Umbilical cord (tissue), 2 donors: ENCODE results near the genes SMARCE1, KRTAP4-16, KRTAP4-9, KRTAP17-1 and KRT33B.

GRCh38 chr17:40612454-40613443 is 34.9 kb downstream of the SMARCE1 start:
- RAMPAGE, long total RNA: no peak

DNA sequence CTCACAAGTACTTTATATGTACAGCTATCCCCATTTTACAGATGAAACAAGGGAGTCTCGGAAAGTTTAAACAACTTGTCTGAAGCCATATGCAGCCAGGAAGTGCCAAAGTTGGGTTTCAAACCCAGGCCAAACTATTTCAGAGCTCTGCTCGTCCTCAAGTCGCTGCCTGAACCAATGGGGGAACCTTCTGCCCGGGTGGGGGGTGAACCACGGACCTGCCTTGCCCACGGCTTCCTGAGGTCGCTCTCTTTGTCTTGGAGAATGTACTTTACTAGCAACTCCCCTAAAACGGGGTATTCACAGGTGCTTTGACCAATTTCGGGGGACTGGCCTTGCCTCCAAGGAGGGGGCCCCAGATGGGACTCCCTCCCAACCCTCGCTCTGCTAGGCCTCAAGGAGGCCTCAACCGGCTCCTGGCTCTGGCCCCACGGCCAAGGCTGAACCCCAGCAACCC is 355 bp downstream of the SMARCE1 start:
- RAMPAGE, long total RNA: no peak

GRCh38 chr17:40647692-40647980 is at the start of gene SMARCE1:
SMARCE1 (minus strand) TSS chr17:40647818.
- RAMPAGE, long total RNA: start-site peak on the minus strand at chr17:40647822-40647849, 300 and 169 reads in 2 replicates

DNA sequence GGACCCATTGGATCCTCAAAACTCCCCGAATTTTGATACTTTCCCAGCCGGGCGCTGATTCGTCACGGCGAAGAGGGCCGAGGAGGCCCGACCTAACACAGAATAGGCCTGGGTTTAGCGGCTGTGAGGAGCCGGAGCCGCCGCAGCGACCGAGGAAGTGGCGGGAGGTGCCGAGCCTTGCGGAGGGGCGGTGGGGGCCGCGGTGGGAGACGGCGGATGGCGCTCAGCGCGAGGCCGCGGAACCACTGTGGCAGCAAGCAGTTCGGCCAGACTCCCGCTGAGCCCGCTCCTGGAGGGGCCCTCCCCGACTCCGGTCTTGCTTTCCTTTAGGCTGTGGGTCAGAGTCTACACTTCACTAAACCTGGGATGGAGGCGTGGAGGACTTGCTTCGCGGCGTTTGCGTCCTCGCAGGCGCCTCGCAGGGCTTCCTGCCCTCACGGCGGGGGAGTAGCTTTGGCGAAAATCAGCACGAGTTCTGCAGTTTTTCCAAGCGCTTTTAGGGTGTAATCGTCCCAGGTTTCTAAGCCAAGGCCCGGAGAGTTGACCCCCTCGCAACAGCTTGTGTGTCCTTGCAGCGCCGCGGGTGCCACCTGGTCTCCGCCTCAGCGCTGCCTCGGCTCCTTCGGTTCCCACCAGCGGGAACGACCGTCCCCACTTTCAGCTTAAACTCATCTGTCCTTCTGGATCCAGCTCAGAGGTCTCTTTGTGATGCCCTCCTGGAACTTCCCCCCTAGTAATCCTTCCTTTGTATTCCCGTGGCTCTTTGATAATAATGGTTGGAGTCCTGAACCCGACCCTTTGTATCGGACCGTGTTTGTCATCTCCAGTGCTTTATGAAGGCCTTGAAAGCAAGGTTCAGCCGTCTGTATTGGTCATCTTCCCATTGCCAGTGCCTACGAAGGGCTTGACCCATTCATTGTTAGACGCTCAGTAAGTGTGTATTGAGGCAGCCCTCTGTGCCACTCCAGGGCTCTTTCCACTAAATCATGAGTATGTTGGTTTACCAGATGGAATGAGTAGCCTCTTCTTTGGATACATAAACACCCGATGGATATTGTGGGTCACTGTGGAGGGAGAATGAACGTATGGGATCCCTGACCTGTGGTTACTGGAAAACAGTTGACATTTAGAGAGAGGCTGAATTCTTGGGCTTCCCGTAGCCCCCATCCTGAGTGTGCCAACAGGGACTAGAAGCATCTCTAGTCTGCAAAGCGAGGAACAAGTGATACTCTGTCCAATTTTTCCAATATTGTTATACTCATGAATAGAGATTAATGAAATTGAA is 805 bp upstream of the SMARCE1 start:
- RAMPAGE, long total RNA: no peak

DNA sequence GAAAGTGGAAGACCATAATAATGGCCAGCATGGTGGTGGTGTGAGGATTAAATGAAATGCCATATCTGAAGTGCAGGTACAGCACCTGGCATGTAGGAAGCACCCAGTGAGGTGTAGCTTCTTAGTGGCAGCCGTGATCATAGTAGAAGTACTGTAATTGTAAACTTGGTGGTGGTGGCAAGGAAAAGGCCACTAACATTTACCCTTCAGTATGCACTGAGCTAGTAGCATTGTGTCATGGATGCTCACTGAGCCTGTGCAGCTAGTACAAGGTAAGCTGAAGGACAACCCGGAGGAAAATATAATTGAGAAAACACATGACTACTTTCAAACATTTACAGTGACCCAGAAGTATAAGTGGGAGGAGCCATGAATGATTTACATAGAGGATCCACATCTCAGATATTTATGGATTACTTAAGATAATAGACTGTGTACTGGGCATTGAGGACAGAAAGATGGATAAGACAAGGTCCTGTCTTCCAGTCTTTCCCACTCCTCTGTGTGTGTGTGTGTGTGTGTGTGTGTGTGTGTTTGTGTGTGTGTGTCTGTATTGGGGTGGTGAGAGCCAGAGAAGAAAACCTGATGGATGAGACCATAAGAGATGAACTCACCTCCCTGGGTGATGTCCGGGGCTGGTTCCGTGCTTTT is 14.8 kb upstream of the KRT20 start:
- RAMPAGE, long total RNA: no peak

- RAMPAGE, long total RNA: no peak
These were observed 19.5 kb upstream of the KRT20 start for GRCh38 chr17:40904578-40904987.

DNA sequence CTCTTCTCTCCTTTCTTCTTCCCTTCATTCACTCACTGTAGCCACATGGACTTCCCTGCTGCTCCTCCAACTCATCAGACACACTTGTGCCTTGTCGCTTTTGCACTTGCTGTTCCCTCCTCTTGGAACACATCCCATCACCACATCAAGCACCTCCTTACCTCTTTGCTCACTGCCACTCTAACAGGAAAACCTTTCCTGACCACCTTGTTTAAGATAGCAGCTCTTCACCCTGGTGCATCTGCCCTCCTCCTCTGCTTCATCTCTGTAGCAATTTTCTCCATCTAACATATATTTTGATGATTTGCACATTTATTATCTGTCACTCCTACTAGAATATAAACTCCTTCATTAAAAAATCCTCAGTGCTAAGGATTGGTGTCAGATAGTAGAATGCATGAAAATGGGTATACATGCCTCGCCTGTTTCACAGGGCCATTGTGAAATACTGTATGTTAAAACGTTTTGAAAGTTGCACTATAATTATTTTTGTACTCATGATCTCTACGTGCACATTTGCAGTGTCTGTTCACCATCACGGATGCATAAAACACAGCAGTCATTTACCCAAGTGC is 10.5 kb downstream of the KRT23 start:
- RAMPAGE, long total RNA: no peak

- RAMPAGE, long total RNA: no peak
These were observed 10.1 kb downstream of the KRT39 start for GRCh38 chr17:40956572-40957160.

- RAMPAGE, long total RNA: no peak
These were observed at the start of gene KRTAP4-16 for GRCh38 chr17:41102089-41102396. KRTAP4-16 (minus strand) TSS chr17:41102209.

DNA sequence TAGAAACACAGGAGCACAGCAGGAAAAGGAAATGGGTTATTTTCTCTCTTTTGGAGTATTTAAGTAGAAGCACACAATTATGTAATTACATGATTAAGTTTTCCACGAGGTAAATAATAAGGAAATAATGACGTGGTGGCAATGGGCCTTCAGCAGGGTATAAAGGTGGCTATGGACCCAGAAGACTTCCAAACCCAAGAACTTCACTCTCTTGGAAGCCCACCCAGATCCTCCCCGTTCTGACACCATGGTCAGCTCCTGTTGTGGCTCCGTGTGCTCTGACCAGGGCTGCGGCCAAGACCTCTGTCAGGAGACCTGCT is at the start of gene KRTAP4-9:
Gene KRTAP4-9, plus strand, starts transcription at position 248 of the 320 bp plus-strand sequence.
- RAMPAGE, long total RNA: no peak

- RAMPAGE, long total RNA: no peak
These were observed 6.3 kb downstream of the KRTAP4-6 start for GRCh38 chr17:41134022-41134482.

GRCh38 chr17:41315505-41315867 is at the start of gene KRTAP17-1:
KRTAP17-1 (minus strand) TSS chr17:41315710.
- RAMPAGE, long total RNA: no peak

- RAMPAGE, long total RNA: no peak
These were observed at the start of gene KRT33B for GRCh38 chr17:41369641-41369900. KRT33B (minus strand) TSS chr17:41369813.

GRCh38 chr17:41397781-41398130 is 348 bp upstream of the KRT31 start:
- RAMPAGE, long total RNA: no peak

DNA sequence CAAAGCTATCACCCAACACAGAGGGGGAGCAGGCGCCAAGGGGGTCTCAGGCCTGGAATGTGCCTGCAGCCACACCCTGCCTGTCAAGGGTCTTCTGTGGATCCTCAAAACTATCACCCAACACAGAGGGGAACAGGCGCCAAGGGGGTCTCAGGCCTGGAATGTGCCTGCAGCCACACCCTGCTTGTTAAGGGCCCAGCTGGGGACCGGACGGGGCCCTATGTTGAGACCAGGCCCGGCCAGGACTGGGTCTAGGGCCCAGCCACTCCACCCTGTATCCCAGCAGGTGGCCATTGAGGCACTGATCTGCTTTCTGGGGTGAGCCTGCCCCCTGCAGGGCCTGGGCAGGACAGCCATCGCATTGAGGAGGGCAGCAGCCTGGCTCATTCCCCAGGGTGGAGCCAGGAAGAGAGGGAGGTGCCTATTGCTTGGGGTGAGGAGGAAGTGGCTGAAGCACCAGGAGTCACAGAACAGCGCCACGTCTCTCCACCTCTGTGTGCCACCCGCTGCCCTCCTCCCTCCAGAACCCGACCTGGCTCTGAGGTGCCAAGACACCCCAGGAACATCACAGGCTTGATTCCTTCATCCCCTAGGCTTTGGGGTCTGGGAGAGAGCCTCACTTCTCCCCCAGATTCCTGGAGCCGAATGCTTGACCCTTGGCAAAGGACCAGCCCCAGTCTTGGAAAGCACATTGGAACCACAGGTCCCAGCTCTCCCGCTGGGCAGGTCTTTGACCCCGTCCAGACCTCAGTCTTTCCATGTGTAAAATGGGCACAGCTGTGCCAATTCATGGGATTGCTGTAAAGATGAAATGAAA is 7.1 kb upstream of the KRT36 start:
- RAMPAGE, long total RNA: no peak

DNA sequence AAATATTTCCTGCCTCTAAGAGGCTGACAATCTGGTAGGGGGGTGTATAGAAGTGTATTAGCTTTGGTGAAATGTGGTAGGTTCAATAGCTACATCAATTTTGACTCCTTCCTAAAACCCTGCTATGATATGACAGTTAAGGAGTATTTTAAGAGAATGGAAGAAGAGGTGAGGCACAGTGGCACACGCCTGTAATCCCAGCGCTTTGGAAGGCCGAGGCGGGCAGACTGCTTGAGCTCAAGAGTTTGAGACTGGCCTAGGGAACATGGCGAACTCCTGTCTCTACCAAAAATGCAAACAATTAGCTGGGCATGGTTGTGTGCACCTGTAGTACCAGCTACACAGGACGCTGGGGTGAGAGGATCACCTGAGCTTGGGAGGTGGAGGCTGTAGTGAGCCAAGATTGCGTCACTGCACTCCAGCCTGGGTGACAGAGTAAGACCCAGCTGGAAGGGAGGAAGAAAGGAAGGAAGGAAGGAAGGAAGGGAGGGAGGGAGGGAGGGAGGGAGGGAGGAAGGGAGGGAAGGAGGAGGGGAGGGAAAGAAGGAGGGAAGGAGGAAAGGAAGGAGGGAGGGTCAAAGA is 4.7 kb upstream of the KRT19 start:
- RAMPAGE, long total RNA: no peak

DNA sequence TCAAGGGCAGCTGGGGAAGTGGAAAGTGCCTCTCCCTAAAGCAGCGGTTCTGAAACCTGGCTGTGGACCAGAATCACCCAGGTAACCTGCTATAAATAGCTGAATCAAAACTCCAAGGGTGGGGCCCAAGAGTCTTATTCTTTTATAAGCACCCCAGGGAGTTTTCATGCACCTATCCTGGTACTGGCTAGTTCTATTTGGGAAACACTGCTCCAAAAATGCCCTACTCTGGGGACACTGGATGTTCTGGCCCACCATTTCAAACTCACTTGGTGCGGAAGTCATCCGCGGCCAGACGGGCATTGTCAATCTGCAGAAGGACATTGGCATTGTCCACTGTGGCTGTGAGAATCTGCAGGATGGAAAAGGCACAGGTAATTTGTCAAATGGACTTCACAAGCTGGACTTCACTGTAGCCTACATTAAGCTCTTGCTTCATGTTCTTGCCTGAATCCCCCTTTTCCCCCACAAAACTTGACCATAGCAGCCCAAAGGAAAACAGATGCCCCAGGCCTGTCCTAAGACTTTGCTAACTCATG is 1.9 kb downstream of the KRT14 start:
- RAMPAGE, long total RNA: no peak

DNA sequence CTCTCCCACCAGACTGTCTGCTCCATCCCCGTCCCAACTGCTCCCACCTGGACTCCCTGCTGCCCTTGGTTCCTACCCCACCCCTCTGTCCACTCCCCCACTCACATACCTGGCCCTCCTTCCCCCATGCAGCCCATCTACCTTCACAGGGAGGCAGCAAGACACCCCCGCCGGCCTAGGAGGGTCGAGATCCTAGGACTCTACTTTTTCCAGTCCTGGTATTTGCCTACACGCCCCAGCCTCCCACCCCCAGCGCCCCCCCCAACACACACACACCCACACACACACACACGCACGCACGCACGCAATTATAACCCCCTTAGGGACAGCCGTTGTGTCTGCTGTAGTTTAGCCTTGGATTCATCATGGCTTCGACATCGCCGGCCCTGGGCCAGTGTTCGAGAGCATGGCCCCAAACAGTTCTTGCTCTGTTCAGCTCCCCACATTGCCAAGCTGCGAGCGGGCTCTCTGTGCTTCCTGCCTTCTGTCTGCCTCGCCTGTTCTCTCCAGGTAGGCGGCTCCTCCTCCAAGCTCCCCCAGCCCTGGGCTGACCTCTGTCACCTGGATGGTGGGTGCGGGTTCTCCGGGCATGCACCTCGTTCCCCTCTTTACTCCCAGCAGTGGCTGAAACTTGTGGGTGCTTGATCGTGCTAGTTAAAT is 23.3 kb upstream of the EIF1 start:
- RAMPAGE, long total RNA: no peak

GRCh38 chr17:41785123-41785599 is 1.4 kb downstream of the JUP start:
- RAMPAGE, long total RNA: no peak

DNA sequence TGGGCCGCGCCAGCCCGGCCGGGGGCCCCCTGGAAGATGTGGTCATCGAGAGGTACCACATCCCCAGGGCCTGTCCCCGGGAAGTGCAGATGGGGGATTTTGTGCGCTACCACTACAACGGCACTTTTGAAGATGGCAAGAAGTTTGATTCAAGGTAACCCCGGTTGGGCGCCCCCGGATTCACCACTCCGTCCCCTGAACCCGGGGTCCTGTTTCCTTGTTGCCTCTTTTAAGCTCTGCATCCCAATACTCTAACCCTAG is 252 bp downstream of the FKBP10 start:
- RAMPAGE, long total RNA: no peak